Left lung (tissue), 1 donor: Measurements from ENCODE around the gene ABT1.

GRCh38 chr6:26532671-26533602 is 5.2 kb upstream of the HMGN4 start:
- PRO-cap, result bidirectional peak, plus-strand start at chr6:26532981, minus-strand start at chr6:26532995

GRCh38 chr6:26534838-26535173 is 3.4 kb upstream of the HMGN4 start:
- PRO-cap, result no peak

GRCh38 chr6:26555181-26555593 is 17.0 kb downstream of the HMGN4 start:
- PRO-cap, result unidirectional peak, plus-strand start at chr6:26555266

DNA sequence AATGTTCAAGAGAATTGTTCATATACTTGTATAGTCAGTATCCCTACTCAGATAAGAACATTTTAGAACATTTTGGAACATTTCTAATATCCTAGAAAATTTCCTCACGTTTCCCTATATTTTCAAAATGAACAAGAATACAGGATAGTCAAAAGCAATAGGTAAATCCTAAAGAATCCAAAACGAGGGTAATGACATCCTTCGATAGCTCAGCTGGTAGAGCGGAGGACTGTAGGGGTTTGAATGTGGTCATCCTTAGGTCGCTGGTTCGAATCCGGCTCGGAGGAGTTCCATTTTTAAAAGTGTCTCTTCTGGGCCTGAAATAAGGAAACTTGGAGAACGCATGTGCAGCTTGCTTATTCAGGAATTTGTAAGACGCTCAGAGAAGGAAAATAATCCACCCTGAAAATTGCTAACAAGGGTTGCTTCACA is 2.1 kb upstream of the ABT1 start:
- PRO-cap, result unidirectional peak, plus-strand start at position 191 of the sequence

DNA sequence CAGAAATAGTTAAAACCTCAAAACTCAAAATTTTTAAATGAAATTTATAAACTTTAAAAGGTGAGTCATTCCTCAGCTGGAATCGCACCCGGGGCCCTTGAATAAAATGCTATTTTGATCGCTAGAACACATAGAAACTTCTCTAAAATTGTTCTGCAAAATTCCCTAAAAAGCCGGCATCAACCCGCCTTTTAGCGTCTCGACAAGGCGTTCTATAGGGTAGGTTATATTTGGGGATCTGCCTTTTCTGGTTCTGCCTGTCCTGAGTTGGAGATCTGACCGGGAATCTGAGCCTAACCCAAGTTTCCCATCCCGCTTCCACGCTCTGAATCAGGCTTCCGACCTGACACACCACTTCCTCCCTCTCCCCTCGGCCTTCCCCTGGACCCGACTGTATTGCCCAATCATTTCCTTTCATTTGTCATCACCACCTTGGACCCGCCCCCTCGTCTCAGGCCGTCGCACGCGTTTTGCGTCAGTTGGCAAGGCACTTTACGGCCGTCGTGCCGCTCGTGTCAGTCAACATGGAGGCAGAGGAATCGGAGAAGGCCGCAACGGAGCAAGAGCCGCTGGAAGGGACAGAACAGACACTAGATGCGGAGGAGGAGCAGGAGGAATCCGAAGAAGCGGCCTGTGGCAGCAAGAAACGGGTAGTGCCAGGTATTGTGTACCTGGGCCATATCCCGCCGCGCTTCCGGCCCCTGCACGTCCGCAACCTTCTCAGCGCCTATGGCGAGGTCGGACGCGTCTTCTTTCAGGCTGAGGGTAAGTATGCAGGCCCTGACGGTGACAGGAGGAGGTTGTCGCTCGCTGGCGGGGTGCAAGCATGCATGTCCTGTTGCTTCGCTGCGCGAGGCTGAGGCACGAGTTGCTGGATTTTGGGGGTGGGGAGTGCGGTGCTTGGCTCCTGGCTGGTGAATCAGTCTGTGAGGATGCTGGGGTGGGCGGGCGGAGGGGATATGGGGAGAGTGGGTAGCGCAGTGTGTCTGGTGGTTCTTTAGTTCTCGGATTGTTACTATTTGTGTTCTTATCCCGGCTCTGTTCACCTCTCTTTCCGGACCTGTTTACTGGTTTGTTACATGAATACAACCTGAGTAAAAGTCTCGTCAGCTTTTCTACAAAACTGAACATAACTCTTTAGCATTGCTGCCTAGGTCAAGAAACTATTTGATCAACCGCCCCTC is at the start of gene ABT1:
Gene ABT1, plus strand, starts transcription at position 495 of the 1,184 bp plus-strand sequence.
- PRO-cap, result bidirectional peak, plus-strand start at position 541 of the sequence, minus-strand start at position 327 of the sequence

GRCh38 chr6:26597643-26598109 is 923 bp downstream of the ABT1 start:
- PRO-cap, result no peak

GRCh38 chr6:26744895-26745492 is 85.4 kb upstream of the ZNF322 start:
- PRO-cap, result no peak

- PRO-cap, result no peak
Measured at GRCh38 chr6:27114973-27115533, 17.5 kb downstream of the H2BC11 start.

- PRO-cap, result no peak
Measured at GRCh38 chr6:27144598-27145162, 2.0 kb downstream of the H2BC12 start.

DNA sequence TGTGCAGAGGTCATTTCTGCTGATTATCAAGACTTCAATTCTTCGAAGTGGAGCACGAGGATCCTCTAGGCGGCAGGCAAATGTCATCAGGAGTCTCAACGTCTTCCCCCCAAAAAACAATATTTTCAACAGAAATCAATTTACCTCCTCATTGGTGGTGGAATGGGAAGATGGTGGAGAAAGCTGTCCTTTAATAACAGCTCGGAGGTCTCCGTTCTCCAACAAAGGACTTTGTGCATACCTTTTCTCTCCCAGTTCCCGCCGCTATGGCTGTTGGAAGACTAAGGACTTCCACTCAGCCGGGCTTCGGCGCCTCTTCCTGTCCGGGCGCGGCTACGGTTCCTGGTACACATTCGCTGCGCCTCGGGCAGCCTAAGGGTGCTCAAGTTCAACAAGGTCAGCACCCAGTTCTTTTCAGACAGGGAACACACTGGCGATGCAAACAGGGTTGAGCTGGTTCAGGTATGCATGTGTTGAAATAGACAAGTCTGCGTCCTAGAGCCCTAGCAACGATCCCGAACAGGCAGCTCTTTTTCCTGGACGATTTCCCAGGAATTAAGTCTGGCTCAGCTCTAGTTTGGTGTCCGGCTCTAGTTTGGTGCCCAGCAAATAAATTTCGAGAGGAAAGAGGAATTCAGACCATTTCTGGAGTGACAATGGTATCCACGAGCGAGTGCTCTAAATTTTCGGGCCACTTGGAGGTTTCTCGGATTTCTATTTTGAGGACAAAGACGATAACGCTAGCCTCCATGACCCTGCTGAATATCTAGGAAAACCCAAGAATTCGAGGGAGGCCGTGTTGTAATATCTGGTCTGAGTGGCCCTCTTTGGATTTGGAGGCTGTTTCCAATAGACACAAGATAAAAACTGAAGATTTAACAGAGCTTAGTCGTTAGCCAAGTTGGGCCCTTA is 8.9 kb upstream of the PRSS16 start:
- PRO-cap, result no peak

DNA sequence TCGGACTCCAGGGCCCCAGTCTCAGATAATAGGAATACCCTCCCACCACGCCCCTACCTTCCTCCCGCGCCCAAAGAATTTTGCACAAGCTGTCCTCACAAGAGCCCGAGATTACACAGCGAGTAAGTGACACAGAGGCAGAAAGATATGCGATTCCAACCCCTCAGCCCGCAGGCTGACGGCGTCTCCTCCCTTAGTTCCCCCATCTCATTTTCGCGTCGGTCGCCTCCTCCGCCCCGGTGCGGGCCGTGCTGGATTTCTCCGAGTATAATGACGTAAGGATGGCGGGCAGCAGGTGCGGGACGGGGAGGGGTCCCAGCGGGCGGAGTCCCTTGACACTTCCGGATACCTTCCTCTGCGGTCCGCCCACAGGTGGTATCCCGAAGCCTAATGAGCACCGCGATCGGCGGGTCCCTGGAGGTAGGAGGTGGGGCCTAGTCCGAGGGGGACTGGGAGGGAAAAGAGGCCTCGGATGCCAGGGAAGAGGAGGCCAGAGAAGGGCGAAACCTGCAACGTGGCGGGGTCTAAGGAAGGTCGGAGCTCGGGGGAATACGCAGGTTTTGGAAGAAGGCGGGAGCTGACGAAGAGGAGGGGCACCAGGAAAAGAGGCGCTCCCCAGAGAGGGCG is 3.5 kb downstream of the PRSS16 start:
- PRO-cap, result bidirectional peak, plus-strand start at position 338 of the sequence, minus-strand start at position 246 of the sequence; bidirectional peak, plus-strand start outside the sequence, minus-strand start at position 543 of the sequence

- PRO-cap, result no peak
Measured at GRCh38 chr6:27275183-27275463, 27.6 kb downstream of the PRSS16 start.

- PRO-cap, result no peak
Measured at GRCh38 chr6:27280551-27280918, 31.5 kb downstream of the POM121L2 start.

DNA sequence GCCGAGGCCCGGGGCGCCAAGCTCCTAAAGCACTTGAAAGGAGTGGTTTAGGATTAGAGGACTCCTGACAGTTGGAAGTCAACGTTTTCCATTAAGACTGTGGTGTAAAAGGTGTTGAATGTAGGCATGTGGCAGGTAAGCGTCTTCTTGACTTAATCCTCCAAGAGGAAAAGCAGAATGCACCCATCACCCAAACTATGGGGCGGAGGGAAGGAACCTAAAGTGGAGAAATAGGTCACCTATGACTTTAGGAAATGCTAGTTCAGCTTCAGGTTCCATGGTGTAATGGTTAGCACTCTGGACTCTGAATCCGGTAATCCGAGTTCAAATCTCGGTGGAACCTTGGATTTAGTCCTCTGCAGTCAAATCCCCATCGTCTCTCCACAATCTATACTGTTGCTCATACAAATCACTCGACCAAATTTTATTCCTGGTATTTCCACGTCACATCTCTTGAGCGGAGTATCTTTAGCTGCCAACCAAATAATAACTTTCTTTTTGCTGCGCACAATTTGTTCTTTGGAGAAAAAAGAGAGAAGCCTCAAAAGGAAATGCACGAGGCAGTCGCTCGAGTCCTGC is 16.8 kb downstream of the POM121L2 start:
- PRO-cap, result no peak

DNA sequence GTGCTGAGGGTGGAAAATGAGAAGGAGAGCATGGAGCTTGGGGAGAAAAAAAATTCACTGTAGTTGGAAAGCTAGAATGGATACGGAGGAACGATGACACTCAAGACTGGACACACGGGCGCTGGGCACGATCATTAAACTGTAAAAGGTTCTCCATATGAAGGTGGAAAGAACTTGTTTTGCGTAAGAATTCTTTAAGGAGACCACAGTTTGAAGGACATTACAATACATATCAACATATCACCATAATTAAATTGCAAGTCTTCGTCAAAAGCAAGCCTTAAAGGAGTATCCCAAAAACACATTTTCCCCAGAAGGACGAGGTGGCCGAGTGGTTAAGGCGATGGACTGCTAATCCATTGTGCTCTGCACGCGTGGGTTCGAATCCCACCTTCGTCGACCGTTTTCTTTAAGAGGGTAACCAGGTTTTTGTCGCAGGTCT is 14.4 kb downstream of the POM121L2 start:
- PRO-cap, result unidirectional peak, plus-strand start at position 313 of the sequence

- PRO-cap, result unidirectional peak, plus-strand start at chr6:27519268; bidirectional peak, plus-strand start at chr6:27519522, minus-strand start at chr6:27519430
Measured at GRCh38 chr6:27518643-27519749, 46.1 kb upstream of the ZNF184 start.

DNA sequence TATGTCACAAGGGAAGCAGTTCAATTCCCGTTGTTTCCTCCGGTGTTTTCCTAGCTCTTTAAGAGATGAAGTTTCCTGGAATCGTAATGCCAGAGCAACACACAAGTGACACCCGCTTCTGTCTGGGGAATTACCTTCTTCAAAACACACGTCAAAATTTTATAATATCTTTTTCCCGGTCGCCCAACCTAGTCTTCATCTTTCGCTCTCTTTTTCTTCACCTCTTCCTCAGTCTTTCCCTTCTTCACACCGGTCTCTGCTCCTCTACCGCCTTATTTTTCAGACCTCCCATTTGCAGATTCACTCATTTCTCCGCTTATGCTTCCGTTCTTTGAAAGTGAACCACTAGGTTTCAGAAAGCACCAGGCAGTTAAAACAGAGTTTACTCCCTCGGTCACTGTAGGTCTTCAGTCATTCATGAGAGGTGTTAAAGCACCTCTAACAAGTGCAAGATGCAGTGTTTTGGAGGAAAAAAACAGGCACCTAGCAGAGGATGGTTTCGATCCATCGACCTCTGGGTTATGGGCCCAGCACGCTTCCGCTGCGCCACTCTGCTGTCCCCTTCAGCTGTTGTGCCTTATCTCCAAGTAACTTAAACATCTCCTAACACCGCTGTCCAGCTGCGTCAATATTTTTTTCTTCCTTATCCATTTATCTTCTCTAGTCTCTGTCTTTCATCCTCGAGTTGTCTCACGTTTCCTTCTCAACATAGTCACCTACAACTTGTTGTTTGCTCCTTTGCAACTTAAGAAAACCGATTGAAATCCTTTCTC is 119.6 kb upstream of the ZNF184 start:
- PRO-cap, result unidirectional peak, minus-strand start at position 562 of the sequence

- PRO-cap, result unidirectional peak, plus-strand start at chr6:27668583
Measured at GRCh38 chr6:27667878-27669089, 139.4 kb downstream of the H2BC13 start.

- PRO-cap, result no peak
Measured at GRCh38 chr6:27687129-27687410, 120.7 kb downstream of the H2BC13 start.

DNA sequence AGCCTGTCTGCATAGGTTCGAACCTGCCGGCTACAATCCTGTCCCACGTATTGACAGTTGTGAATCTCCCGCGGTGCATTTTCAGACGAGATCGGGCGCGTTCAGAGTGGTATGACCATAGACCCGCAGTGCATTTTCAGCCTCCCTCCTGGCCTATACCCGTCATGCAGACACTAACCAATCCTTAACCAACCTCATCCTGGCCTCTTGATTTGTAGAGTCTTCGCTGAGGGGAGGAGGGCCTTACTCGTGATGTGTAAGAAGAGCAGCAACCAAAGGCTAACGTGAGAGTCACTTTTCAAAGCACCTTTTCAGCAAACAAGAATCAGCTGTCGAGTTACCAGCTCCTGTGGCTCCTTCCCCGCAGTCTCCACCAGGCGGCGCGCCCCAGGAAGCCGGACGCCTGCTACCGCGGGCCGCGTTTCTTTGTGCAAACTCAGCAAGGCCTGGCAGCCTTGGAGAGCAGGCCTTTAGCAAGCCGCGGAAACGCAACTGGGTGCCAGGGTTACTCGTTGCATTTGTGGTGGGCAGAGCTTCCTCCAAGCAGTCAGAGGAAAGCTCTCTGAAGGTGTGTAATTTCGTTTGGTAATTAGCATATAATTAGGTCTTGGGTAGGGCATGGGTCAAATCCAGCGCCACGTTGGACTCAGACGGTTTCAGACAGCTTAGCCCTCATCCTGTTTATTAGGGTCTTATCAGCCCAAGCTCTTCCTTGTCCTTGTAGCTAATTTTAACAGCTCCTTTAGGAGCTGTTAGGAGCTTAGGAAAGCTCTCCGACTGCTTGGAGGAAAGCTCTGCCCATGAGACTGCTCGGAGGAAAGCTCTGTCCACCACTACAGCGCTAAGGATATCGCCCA is 35.3 kb downstream of the H2BC13 start:
- PRO-cap, result no peak